CMK (cell line): Measurements from ENCODE around the genes ATP6V0A4, ZC3HAV1, UBN2 and PARP12.

DNA sequence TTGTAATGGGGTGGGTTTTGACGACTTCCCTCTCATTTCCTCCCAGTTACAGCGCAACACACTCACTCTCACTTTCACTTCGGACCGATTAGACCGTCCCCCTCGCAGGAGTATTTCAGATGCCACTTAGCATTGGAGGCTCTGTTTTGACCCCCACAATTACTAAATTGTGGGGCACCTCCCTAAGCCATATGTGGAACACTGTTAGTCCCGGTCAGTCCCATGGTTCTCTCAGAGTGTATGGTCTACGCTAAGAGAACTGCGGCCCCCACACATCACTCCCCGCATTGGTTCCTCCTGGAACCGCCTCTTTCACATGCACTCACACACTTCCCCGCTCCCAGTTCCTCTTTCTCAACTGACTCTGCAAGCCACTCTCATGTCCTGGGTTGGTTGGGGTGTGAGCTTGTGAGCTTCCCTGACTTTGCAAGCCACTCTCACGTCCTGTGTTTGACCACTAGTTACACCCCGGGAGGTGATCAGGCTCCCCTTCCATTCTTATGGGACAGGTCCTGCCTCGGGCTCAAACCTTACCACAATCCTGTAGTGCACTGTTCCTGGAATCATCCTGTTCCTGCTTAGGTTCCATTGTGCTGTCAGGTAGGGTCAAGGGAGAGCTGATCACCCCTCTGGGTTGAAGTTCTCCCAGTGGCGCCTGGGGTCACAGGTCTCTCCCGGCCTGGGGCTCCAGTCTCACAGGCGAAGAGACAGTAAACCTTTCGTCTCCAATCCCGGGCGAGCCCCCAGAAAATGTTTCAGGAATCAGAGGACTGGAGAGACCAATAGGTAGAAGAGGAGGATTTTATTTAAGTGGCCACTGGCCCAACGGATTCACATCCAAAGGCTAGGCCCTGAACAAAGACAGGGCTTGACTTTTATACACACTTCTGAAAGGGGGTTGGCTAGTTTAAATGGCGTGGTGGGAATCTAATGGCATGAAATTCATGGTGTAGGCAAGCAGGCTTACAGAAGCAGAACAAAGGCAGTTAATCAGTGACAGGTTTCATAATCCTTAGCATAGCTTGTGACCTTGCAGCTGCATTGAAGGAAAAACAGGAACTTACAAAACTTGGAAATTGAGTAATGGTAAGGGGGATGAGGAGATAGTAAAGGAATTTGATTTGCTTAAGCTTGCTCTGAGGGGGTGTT is 105.2 kb downstream of the TRIM24 start:
- RRBS = no CpG with 5 or more reads among the region's 23 CpGs

DNA sequence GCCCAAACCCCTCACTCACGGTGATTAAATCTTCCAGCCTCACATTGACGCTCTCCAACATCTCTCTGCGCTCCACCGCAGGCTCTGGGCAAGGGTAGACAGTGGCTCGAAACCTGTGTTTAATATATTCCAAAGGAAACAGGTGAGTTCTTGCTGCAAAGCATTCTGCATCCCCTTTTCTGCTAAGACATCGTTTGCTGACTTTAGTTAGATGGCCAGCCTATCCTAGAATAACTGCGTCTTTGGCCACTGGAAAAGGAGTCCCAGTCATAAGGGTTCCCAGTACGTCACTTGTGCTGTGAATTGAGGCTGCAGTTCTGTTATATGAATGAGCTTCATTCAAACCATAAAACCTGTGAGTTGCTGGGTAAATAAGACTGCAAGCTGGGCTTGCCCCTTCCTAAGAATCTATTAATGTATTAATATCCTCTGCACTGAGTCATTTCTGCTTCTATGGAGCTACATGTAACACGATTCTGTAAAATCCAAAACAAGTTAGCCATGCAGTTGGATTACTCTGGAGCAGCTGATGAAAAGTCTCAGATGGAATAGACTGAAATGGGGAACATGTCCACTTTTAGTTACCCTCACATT is 42.0 kb upstream of the TMEM213 start:
- RRBS = no CpG with 5 or more reads among the region's 9 CpGs

DNA sequence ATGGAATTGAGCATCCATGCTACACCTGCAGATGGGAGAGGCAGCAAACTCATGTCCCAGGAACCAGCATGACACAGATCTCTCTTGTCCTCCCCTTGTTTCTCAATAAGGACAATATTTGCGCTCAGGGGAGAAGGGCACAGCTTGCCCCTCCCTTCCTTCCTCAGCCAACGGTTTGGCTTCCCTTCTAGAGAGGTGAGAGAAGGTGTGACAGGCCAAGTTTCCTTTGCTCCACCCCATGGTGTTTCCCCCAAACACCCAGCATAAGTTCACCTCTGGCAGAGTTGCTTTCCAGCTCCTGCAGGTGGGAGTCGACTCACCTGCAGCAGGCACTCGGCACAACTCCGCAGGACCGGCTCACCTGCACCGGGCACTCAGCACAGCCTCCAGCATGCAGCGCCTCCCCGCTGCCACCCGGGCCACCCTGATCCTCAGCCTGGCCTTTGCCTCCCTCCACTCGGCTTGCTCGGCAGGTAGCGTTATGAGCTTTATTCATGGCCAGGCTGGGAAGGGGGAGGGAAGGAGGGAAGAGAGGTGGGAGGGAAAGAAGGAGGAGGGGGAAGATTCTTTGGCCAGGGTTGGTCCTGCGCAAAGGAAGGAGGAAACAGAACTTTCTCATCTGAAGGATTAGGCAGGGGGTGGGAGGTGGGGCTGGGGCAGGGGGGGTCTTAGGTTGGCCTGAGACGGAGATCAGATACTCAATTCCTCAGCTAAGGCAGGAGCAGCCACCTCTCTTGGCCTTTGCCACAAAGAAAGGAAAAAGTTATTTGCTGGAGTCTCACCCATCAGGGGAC is at the start of gene ATP6V0A4:
TSS of gene ATP6V0A4 (minus strand) at position 483 of the 794 bp plus-strand sequence.
- RRBS = 58% methylated on average over 4 of the region's 15 CpGs

DNA sequence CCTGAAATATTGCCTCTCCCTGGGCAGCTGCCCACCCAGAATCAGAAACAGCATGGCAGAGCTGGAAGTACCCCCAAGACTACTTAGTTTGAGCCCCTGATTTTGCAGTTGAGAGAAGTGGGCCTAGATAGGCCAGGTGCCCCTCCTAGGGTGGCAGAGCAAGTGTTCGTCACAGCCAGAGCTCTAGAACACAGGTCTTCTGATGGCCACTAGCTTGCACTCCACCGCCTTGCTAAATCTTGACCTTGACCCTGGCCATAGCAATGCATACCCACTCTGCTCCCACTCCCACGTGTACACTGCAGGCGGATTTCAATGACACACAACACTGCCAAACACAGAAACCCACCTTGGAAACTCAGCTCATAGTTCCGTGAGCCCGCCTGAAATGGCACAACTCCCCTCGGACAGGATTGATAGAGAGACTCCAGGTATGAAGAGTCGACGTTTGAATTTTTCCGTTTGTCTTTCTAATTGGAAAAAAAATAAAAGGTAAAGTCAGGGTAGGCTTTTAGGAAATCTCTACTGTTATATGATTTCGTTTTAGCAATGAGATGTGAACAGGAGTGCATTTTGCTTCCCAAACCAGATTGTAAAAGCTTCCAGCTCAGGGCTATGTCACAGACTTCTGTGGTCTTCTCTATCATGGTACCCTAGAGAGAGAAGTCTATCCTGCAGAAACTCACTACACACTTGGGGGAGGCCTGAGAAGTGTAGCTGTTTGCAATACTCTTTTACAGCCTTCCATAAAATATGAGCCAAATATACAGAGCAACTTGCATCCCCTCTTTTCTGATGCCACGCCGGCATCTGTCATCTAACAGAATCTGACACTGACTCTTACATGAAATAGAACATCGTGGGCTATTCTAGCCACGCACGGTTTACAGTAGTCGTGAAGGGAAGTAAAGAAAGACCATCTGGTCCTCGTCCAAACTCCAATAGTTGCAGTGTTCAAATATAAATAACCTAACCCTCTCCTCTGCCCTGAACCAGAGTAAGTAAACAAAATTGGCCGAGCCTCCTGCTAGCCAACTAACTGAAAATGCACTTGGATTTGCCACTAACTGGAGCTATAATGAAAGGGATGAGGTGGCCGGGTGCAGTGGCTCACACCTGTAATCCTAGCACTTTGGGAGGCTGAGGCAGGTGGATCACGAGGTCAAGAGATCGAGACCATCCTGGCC is 29.1 kb upstream of the ZC3HAV1L start:
- RRBS = no CpG with 5 or more reads among the region's 22 CpGs

GRCh38 chr7:139094980-139095834 is 14.3 kb downstream of the ZC3HAV1 start:
- RRBS = 7% methylated on average over 1 of the region's 16 CpGs

DNA sequence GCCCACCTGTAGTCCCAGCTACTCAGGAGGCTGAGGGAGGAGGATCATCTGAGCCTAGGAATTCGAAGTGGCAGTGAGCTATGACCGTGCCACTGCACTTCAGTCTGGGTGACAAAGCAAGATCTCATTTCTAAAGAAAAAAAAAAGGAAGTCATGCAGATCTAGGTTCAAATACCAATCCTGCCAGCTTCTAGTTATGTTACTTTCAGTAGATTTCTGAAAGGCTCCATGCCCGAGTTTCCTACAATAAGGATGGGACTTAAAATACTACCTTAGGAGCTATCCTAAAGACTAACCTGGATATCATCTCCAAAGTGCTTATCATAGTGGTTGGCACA is 4.5 kb downstream of the ZC3HAV1 start:
- RRBS = no CpG with 5 or more reads among the region's 3 CpGs

DNA sequence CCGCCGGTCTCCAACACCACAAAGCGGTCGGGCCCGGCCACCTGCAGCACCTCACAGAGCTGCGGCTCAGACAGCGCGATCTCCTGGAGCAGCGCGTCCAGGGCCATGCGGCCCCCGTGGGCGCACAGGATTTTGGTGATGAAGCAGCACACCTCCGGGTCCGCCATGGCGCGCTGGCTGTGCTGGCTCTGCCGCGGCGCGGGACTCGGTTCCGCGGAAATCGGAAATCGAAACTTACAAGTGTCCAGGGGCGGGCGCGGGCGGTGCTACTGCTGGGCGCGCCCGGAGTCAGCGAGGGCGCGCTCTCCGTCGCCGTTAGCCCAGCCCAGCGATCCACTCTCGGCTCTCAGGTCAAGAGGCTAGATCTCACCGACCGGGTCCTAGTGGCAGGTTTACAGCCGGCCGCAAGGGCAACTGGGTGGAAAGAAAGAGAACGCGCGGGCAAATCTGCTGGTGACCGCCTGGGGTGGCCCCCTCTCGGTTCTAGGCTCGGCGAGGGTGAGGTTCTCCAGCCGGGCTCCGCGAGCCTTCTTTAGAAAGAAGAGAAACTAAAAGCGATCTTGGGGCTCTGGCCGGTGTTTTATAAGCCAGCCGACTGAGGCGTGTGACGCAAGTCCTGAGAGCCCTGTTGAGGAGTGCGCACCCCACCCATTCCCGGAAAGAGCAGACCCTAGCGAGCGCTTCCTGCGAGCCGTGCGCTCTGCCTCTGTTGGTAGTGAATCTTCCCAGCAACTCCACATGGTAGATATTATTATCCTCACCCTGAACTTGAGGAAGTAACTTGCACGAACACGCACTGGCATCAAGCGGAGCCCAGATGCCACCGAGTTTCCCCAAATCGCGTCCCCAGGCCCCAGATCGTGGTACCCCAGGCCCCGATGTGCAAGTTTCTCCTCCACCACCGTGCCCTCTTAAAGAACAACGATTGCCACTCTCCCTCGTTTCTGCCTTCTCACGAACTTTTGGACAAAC is at the start of gene ZC3HAV1:
TSS of gene ZC3HAV1 (minus strand) at position 556 of the 972 bp plus-strand sequence.
- RRBS = 3% methylated on average over 20 of the region's 79 CpGs

DNA sequence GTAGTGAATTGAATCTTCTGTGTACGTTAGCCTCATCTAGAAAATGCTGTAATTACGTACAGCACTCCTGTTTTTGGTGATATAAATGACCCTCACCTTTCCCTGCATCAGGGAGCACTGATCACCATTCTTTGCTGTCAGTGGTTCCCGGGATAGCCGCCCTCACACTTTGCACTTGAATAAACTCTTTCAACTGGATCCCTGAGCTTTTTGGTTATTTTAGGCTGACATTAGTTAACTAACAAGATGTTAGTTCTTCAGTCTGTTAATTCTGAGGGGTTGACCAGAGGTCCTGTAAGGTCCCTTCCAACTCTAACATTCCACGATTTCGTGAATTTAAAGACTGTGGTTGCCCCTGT is 693 bp upstream of the TTC26 start:
- RRBS = no CpG with 5 or more reads among the region's 6 CpGs

- RRBS = 1% methylated on average over 41 of the region's 123 CpGs
Observed at GRCh38 chr7:139230939-139231974, at the start of gene UBN2. TSS of gene UBN2 (plus strand) at chr7:139231237.

- RRBS = no CpG with 5 or more reads among the region's 3 CpGs
Observed at GRCh38 chr7:139393577-139394372, 34.1 kb downstream of the LUC7L2 start.

- RRBS = no CpG with 5 or more reads among the region's 20 CpGs
Observed at GRCh38 chr7:139542138-139542705, 18.7 kb downstream of the CLEC2L start.

DNA sequence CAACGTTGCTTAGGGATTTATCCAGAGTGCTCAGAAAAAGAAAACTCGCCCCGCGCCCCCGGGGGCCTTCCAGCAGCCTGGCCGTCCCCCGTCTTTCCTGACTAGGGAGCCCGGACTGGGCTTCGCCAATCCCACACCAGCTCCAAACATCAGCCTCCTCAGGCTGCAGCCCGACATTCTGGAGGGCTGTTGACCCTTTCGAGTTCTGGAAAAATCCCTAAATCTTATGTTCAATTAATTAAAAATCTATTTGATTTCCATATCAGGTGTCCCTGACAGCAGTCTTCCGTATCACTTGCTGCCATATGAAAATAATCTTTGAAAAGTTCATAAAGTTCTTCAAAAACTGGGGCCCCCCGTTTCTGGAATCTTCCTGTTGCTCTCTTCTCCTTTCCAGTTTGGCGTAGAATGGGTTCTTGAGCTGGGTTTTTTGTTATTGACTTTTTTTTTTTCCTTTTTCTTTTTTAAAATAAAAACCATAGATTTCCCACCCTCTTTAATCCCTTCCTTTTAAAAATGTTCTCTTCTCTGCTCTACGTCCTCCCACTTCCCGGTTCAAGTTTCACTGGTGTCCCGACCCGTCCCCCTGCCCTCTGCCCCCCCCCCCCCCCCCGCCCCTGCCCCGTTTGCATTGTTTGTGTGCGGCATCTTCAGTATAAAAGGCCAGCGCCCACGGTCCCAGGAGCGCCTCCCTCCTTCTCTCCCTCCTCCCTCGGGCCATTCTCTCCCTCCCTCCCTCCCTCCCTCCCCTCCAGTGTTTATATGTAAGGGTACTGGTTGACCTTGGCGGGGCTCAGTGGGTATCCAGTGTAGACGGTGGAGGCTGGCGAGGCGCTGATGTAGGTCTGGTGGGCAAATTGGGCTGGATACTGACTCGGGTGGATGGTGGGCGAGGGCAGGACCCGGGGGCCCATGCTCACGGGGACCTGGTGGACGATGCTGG is 49.0 kb downstream of the CLEC2L start:
- RRBS = 95% methylated on average over 7 of the region's 34 CpGs

GRCh38 chr7:139648241-139649596 is 125.2 kb downstream of the CLEC2L start:
- RRBS = 94% methylated on average over 2 of the region's 38 CpGs

DNA sequence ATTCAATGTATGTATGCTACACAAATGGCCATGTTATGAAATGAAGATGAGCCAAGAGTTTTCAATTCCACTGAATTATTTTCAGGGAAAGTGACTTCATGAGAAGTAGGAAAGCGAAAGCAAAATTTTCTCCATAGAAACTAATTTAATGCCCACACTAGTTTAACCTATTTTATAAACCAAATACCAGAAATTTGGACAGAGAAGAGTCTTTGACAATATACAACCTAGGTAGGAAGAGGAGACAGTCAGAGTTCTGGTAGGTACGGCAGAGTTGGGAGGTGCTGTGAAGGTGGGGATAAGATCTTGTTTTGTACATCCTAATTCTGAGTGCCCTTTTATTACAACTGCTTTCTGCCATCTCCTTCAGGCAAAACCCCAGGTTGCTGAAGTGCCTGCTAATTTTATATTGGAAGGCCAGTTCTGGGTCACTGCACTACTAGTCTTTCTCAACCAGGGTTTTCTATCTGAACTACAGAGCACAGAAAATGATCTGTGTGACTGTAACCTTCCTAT is 119.3 kb downstream of the HIPK2 start:
- RRBS = no CpG with 5 or more reads among the region's 2 CpGs

DNA sequence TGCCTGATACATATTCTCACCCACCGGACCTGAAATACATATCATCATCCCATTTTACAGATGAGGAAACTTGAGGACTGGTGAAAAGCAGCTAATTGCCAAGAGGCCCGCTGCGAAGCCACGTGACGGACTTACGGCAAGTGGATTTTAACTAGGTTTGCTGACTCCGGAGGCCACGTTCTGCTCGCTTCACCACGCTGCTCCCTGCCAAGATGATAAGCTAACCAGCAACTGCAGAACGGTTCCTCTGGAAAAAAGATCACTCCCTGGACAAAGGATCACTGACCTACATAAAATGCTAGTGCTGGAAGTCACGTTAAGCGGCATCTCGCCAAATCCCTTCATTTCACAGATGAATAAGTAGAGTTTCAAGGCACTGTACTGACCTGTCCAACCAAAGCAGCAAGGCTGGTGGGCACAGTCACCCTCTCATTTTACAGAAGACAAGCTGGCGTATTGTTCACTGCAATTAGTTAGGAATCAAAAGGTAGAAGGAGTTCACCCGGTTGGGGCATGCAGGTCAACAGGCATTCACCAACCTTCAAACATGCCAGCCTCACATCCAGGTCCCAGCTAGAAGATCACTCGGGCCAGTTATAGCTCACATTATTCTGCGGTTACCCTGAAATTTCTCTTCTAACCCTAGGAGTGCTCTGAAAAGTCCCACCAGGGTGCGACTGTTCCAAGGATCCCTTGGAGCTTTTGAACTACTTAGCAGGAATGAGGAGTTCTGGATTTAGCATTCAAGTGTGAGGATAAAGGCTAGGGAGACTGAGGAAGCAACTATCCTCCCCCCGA is 33.0 kb downstream of the HIPK2 start:
- RRBS = 100% methylated on average over 1 of the region's 20 CpGs

GRCh38 chr7:139775418-139776416 is 2.1 kb downstream of the HIPK2 start:
- RRBS = 1% methylated on average over 1 of the region's 22 CpGs

- RRBS = no CpG with 5 or more reads among the region's 5 CpGs
Observed at GRCh38 chr7:139860027-139860808, 31.2 kb downstream of the TBXAS1 start.

DNA sequence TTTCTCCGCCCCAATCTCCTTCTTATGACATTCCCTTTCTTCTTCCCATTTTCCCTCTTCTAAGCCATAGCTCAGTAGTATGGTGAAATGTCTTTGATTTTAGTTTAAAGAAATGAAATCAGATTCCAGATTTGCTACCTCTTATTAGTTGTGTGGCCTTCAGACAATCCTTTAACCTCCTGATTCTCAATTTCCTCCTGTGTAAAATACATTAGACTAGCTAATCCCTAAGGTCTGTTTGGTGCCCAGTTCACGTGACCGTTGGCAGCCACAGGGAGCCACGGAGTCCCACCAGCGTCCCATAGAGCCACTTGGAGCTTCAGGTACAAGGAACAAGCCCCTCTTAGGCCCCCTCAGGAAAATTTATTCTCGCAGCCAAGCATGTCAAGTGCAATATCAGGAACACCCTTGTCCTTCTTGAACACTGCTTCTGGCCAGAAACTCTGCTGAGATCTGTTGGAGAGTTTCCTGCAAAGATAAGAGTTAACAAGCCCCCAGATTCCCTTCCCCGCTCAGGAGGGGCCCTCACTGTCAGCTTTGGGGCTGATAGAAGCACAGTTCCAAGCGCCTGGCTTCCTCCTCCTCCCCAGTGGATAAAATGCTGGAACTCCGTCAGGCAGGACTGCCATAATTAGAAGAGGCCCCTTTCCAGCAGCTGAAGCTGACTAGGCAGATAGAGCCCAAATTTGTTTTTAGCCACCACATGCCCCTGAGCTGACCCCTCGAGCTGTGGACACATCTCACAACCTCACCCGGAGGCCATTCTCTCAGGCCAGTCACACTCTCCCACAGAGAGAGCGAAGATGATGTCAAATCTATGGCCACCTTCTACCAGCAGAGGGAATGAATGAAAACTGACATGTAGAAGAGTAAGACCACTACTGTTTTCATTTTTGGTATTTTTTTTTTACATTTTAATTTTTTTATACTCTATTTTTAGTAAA is 89.3 kb downstream of the TBXAS1 start:
- RRBS = no CpG with 5 or more reads among the region's 12 CpGs

DNA sequence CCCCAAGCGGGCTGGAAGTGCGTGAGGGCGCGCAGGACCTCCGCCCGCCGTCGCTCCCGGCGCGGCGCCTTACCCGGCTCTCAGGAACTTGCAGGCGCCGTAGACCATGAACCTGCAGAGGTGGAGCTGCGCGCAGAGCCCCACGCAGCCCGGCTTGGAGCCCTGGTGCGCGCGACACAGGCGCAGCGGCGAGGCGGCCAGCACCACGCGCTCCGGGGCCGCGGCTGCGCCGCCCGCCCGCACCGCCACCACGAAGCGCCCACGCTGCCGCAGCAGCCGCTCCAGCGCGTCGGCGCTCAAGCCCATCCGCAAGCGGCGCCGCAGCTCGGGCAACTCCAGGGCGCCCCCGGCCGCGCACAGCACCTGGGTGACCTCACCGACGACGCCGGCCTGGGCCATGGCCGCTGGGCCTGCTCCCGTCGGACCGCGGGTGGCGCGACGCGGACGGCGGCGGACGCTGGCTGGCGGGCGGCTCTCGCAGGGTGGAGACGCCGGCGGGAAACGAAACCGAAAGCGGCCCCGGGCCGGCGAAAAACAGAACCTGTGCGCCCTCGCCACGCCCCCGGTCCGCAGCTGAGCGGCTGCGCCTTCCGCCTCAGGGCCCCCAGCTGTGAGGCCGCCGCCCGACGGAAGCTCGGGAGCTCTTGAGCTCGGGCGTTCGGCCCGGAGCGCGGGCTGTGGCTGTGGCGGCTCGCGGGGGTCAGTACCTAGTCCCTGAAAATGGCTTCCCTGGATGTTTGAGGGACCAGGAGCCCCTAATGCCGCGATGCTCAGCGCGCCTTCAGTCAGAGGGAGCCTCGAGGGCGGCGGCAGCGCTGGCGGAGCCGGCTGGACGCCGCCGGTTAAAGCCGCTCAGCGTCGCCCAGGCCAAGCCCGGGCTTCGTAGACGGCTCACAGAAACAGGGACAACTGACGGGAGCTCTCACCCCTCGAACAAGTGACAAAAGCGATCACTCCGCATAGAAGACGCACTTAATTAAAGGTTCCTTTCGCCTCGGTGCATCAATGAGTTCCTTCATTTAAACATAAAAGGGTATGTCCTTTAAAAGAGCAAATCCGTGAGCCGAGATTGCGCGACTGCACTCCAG is at the start of gene PARP12:
TSS of gene PARP12 (minus strand) at position 503 of the 1,088 bp plus-strand sequence.
- RRBS = 2% methylated on average over 45 of the region's 135 CpGs

DNA sequence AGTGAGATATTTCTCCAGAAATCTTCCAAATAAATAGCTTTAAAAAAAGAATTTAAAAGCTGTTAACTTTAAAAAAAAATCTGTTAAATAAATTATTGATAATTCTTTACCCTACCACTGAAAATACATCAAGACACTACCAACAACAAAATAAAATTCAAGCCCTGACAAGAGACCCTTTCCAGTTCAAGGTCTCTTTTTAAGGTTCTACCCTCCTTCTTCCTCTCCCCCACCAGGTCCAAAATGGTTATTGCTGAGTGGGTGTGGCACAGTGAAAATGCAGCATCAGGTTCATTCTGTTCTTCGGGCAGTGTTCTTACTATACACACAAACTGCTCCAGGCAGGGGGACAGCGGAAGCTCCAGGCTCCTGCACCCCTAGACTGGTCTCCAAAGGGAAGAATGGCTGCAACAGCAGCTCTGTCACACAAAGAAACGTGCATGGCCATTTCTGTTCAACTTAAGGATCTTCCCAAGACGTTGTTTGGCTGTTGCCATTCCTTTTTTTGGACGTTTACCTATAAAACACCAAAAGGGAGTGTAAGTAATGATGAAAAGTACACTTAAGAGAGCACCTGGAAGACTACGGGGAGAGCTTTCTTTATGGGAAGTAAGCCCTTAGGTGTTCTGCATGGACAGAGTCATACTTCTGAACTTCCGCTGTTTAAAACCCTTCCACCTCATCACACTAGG is 28.1 kb upstream of the PARP12 start:
- RRBS = no CpG with 5 or more reads among the region's 7 CpGs